ENCODE measurements around a stretch of chr3.

DNA sequence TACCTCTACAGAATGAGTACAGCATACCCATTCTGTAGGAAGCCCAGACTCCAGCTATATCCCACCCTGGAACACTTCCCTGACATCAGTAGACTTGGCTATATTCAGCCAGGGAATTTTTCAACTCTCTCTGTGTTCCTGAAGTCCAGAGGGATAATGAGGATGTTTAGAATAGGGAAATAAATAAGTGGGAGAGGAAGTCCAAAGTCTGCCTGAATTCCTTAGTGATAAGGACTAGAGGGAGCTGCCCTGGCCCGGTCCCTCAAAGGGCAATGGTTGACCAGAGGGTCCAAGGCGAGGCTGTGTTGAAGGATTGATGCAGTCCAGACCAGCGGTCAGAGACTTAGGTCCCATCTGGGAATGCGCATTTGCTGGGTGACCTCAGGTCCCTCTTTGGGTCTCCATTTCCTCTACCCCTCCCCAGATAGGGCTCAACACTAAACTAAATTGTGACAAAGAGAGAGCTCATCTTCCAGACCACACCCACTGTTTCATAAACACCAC is 7.9 kb downstream of the VIPR1 start:
- PRO-cap, 2 experiments, result no peak in any of the 2 experiments

DNA sequence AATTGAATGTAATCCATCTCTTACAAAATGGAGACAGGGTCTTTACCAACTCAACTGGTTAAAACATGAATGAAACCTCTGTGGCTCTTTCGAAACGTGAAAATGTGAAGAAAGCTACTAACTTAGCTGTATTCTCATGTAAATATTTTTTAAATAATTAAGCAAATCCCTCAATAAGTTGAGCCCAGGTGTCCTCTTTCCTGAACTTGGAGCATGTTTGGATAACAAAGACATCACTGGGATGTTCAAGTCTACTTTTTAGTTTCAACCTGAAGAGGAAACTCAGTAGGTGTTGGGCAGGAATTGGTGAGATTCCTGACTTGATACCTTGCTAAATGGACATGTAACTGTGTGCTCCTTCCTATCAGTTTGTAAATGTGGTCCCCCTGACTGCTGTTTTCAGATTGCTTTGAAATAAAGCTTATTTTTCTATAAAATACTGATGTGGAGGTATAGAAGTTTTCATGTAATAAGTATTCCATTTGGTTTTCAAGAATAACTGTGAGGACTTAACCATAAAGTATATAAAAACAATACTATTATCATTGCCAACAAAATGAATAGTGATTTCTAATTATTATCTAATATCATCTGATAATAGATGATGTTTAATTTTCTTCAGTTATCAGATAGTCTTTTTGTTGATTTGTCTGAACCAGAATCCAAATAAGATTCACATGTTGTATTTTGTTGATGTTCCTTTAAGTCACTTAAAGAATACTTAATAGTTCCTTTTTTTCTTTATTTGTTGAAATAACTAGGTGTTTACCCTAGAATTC is 4.1 kb downstream of the SS18L2 start:
- PRO-cap, 2 experiments, result no peak in any of the 2 experiments

GRCh38 chr3:42600015-42600585 is 386 bp upstream of the NKTR start:
- PRO-cap, 2 experiments, result peak in 2 of 2 experiments; most common minus-strand start chr3:42600322 (in 1)

DNA sequence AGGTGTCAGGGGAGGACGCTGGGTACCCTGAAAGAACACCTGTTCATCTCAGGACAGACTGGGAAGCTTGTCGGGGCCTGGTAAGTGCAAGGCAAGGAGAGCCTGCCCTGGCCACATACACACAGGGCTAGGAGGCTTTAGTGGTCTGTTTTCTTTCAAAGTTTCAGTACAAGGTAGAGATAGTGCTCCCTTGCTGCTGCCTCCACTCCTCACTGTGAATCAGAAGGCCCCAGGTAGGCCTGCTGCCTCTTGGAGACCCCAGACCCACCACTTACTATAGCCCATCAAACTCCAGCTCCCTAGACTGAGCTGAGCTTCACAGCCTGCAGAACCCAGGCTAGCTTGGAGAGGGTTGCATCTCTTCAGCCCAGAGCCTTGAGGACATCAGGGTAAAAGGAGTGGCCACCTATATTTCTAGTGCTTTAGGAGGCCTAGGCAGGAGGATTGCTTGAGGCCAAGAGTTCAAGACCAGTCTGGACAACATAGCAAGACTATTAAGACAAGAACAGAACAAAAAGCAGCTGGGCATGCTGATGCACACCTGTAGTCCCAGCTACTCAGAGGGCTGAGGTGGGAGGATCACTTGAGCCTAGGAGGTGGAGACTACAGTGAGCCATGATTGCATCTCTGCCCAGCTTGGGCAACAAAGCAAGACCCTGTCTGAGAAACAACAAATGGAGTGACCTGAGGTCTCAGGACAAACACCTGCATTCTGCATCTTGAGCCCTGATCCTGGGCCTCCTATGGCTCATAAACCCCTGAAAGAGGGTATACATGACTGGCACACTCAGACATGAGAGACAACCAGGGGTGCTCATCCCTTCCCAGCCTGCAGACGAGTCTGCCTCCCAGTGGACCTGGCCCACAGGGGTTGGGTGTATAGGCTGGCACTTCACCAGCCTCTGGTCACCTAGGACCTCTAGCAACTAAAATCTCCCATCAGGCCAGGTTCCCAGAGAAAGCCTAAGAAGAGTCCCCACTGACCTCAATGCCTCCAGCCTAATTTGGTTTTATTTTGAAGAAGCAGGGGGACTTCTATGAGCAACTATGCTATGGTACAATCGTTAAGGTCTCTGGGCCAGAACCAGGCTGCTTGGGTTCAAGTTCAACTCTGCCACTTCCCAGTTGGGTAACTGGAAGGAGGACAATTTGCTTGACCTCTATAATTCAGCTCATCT is 3.1 kb upstream of the ZBTB47 start:
- PRO-cap, 2 experiments, result peak in 1 of 2 experiments; most common plus-strand start position 559 of the sequence (in 1)

DNA sequence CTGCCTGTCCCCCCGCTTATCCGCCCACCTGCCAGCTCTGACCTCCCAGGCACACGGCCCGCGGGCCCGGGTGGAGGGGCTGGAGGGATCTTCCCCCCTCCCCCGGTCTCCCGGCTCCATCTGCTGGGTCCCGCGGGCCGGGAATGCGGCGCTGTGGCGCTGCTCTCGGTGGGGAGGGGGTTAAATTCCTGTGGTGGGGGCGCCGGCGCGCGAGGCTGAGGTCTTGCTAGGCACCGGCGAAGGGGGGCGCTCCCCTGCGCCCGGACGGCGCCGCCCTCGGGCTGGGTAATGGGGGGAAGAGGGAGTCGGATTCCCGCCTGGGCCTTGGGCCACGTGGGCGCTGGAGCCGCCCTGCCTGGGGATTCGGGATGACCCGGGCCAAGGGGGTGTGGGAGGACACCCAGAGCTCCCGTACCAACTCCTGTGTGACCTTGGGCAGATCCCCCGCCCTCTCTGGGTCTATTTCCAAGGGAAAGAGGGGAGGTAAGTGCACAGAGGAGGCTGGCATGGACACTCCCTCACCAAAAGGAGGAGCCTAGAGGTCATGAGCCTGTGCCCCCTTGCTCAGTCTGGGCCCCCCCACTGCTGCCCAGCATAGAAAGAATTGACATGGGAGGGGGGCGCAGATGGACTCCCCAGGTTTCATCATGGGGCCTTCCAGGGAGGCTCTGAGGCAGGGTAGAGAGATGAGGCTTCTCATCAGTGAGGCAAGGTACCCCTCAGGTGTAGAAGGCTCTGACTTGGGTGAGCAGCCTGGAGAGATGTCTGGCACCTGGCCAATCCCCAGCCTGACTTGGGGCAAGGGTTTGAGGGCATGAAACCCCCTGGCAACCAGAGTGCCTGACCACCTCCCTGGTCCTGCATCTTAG is 1.4 kb downstream of the ZBTB47 start:
- PRO-cap, 2 experiments, result no peak in any of the 2 experiments

- PRO-cap, 2 experiments, result no peak in any of the 2 experiments
These were observed 6.0 kb downstream of the ZBTB47 start for GRCh38 chr3:42659317-42659980.

DNA sequence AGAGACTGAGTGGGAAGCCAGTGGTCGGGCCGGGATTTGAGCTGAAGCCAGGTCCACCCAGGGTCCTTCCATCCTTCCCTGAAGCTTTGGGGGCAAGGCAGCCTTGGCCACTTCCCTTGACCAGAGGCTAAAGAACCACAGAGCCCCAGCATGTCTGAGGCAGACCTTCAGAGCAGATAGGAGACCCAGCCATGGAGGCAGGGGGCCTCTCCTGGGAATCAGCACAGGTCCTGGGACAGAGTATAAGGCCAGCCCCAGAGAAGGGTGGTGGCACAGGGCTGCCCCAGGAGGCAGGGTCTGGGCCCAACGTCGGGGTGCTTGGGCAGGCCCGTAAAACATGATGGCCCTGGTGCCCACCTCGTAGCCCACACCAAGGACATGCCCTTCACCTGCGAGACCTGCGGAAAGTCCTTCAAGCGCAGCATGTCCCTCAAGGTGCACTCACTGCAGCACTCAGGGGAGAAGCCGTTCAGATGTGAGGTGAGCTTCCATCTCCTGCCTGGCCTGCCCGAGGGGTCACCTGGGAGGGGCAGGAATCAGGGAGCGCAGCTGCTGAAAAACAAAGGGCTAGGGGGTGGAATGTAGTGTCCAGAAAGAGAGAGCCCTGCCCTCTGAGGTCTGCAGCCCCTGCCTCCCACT is 9.3 kb downstream of the ZBTB47 start:
- PRO-cap, 2 experiments, result no peak in any of the 2 experiments

- PRO-cap, 2 experiments, result no peak in any of the 2 experiments
These were observed 8.0 kb upstream of the CCDC13 start for GRCh38 chr3:42780735-42781848.

DNA sequence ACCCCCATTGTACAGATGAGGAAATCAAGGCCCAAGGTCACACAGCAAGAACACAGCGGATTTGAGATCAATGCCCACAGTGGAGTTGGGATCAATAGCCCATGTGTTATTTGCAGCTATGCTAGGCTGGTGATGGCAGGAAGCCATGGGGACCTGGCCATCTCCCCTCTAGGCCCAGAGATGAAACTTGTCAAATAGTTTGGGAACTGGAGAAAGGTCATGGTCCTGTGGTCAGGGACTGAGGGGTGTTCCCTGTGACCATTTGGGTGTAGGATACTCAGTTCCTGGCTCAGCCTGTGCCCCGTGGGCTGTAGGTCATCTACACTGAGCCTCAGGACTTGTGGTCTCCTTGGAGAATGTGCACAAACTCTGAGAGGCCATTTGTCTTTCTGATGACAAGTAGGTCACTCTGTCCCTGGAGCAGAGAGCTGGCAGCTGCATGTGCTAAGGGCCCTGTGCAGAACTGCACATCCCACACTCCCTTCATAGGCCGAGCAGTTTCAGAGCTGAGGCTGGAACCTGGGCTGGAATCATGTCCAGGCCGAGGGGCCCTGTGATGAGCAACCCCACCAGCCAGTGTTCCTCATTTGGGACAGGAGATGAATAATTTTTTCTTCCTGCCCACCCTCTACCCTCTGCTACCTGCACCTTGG is 17.6 kb downstream of the GASK1A start:
- PRO-cap, 2 experiments, result no peak in any of the 2 experiments

DNA sequence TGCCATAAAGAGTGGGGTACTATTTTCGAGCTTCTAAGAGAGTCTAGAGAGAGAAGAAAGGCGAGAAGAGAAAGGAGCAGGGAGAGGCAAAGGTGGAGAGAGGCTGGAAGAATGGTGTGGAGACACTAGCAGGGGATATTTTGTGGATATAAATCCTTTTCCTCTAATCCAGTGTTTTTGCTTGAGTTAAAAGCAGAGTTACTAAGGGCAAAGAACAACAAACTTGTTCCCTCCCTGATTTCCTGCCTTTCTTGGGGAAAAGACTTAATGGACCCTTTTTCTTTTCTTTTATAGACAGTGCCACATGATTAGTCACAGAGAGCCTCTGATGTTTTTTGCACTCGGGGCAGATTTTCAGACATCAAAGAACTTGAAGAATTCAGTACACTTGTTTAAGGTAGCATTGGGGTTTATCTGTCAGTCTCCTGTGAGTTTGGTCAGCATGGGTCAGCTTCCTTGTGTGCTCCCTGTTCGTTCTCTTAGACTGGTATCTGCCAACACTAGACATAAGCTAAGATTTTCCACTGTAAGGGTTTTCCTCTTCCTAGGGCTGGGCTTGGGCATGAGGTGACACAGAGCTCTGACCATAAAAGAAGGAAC is 86.6 kb upstream of the POMGNT2 start:
- PRO-cap, 2 experiments, result no peak in any of the 2 experiments

DNA sequence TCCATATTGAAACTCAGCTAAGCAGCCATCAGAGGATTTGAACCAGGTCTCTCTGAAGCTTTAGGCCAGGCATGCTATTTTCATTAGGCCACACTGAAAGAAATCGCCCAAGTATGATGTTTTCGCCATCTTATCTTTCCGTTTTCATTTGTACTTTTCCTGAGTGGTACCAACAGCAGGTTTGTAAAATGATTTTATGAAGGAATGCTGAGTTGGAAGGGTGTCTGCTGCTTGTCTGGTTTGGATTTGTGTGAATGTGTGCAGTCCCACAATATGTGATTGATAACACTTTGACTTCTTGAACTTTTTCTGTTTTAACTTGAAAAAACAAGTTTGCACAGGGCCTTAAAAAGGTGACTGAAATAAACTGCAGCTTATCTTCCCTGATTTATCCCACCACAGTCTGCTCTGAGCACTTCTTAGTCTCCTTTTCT is 39.5 kb downstream of the SNRK start:
- PRO-cap, 2 experiments, result no peak in any of the 2 experiments

DNA sequence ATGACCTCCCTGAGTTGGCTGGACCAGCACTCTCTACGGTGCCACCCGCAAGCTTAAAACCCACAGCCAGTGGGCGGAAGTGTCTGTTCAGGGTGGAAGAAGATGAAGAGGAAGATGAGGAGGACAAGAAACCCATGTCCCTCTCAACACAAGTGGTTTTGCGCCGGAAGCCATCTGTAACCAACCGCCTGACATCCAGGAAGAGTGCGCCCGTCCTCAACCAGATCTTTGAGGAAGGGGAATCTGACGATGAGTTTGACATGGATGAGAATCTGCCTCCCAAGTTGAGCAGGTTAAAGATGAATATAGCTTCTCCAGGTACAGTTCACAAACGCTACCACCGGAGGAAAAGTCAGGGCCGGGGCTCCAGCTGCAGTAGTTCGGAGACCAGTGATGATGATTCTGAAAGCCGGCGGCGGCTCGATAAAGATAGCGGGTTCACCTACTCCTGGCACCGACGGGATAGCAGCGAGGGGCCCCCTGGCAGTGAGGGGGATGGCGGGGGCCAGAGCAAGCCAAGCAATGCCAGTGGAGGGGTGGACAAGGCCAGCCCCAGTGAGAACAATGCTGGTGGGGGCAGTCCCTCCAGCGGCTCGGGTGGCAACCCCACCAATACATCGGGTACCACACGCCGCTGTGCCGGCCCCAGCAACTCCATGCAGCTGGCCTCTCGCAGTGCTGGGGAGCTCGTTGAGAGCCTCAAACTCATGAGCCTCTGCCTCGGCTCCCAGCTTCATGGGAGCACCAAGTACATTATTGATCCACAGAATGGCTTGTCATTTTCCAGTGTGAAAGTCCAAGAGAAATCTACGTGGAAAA is 61.4 kb downstream of the SNRK start:
- PRO-cap, 2 experiments, result no peak in any of the 2 experiments

DNA sequence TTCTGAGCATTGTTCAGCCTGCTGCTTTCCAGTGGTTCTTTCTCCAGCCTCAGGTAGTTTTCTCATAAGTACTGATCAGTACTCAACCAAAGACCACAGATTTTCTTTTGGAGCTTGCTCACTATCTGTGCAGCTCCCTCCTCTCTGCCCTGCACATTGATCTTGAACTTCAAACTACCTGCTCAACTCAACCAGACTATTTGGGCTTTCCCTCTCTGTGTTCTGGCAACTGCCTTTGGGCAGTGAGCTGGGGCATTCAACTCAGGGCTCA is 67.4 kb downstream of the SNRK start:
- PRO-cap, 2 experiments, result no peak in any of the 2 experiments

- PRO-cap, 2 experiments, result peak in 1 of 2 experiments; most common plus-strand start chr3:43389927 (in 1); most common minus-strand start chr3:43389812 (in 1)
These were observed 103.6 kb downstream of the SNRK start for GRCh38 chr3:43389688-43390625.

GRCh38 chr3:43490400-43491534 is 131.0 kb downstream of the ANO10 start:
- PRO-cap, 2 experiments, result no peak in any of the 2 experiments

GRCh38 chr3:43566175-43566504 is 55.7 kb downstream of the ANO10 start:
- PRO-cap, 2 experiments, result no peak in any of the 2 experiments

DNA sequence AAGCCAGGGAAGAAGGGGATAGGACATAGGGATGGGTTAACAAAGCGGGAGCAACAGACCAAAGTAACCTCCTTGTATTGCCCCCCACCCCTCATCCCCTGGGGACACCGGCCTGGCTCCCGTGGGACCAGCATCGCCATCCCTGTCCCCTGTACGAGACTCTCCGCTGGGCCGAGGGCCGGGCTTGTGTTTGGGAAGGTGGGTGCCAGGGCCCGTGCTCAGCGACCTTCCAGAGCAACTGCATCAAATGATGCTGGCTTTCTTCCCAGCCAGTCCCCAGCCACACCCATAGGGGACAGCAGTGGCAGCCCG is 203.9 kb downstream of the ABHD5 start:
- PRO-cap, 2 experiments, result no peak in any of the 2 experiments

DNA sequence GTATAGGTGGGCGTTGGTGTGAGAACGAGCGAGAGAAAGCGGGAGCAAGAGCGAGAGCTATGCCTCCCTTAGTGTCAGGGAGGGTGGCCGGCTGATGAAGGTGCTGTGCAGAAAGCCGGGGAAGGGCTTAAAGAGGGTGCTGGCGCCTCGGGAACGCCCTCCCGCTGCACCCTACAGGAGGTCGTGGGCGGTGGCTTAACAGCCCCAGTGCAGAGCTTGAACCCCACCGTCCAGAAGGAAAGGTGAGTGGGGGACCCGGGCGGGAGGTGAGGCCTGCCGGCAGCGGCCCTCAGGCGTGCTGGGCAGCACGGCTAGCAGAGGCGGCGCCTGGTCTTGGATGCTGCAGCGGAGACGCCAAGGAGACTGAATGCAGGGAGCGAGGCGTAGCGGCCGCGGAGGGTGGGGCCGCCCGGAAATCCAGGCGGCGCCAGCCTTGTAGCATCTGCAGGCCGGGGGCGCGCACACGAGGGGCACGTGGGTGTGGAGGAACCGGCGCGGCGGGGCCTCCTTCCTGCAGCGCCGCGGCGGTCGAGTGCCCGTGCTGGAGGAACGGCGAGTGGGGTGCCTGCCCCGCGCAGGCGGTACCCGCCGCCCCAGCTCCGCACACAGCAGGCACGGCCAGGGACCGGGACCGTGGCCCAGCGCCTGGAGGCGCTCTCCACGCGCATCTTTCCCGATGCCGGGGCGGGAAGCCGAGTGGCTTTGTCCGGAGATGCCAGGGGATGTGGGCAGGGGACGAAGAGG is 246.7 kb upstream of the TOPAZ1 start:
- PRO-cap, 2 experiments, result no peak in any of the 2 experiments

DNA sequence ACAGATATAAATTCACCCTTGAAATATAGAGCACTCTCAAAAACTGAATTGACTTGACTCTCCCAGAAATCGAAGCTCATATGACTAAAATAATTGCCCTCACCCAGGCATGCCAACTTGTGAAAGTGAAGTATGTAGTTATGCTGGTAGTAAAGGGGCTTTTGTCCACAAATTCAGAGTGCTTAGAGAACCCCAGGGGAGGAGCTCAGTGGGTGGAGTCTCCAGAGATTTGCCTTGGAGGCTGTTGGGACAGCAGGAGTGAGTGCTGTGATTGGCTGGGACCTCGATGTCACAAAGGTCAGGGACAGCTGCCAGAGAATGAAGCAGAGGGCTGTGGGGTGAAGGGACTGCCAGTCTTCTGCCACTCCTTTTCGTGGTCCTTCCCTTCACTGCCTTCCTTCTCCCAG is 49.8 kb downstream of the ZNF445 start:
- PRO-cap, 2 experiments, result no peak in any of the 2 experiments

GRCh38 chr3:44594170-44594714 is 9.5 kb downstream of the ZNF660 start:
- PRO-cap, 2 experiments, result no peak in any of the 2 experiments